ENCODE measurements around a stretch of chr1.

GRCh38 chr1:60873302-60873610 lies 209.1 kb upstream of the NFIA start:
- RRBS: no CpG with 5 or more reads among the region's 10 CpGs

GRCh38 chr1:61051918-61052549 lies 30.3 kb upstream of the NFIA start:
- RRBS: 96% methylated on average over 6 of the region's 21 CpGs

DNA sequence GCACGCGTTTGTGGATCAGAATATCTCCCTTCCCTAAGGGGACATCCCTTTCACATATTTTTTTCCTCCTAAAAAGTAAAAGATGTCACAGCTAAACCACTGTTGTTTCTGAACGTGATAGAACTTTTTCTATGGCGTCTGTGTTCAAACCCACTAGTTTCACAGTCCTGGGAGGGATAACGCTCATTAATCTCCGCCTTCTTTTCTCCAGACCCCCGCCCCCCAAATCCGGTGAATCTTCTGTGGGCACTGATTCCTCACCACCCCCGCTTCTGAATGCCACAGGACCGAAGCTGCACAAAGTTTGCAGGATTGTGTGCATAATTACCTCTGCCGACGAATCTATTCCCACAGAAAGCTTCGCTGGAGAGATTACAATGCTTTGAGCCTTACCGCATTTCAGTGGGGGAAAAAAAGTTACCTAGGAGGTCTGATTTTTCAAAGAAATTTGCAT lies 846 bp upstream of the NFIA start:
- RRBS: no CpG with 5 or more reads among the region's 14 CpGs

DNA sequence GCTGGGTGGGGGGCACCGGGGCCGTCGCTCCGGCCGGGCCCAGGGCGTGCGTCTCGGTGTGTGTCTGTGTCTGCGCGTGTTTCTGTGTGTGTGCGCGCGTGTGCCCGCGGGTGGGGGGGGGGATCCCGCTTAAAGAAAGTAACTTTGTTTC lies 392 bp downstream of the NFIA start:
- RRBS: no CpG with 5 or more reads among the region's 16 CpGs

- RRBS: no CpG with 5 or more reads among the region's 6 CpGs
These were observed 2.3 kb downstream of the NFIA start for GRCh38 chr1:61084496-61085154.

DNA sequence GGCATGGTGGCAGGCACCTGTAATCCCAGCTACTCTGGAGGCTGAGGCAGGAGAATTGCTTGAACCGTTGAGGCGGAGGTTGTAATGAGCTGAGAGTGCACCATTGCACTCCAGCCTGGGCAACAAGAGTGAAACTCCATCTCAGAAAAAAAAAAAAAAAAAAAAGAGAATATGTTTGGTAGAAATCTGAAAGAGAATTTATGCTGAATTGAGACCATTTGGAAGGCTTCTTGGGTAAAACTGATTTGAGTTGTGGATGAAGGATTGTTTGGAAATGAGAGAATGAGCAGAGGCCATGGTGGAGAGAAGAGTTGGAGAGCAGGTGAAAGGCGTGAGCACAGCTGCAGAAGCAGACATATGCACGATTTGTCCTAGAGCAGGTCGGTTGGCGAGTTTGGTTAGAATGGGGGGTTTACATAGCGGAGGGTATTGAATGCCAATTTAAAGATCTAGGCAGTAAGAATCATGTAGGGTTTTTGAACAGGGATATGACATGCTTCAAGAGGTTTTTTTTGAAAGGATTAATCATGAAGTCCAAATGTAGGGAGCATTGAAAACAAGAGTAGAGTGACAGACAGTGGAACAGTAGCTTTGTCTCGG lies 31.2 kb downstream of the NFIA start:
- RRBS: no CpG with 5 or more reads among the region's 8 CpGs

- RRBS: no CpG with 5 or more reads among the region's 3 CpGs
These were observed 40.0 kb downstream of the NFIA start for GRCh38 chr1:61122296-61122835.

DNA sequence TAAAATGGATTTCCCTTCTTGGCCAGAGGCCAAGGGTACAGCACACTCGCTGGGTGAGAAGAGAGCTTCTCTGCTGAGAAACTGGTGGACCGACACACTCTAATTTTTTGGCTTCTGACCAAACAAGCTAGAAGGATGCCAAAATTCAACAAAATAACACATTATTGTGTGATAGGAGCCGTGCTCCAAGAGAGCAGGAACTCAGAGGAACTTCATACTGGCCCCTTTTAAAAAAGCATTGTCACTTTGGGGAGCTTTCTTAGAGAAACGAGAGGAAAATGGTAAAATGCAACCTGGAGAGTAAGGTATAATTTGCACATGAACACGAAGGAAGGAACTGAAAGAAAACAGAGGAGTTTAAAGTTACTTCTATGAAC lies 102.2 kb downstream of the NFIA start:
- RRBS: no CpG with 5 or more reads among the region's 5 CpGs

GRCh38 chr1:61217326-61217937 lies 135.1 kb downstream of the NFIA start:
- RRBS: no CpG with 5 or more reads among the region's 1 CpG

DNA sequence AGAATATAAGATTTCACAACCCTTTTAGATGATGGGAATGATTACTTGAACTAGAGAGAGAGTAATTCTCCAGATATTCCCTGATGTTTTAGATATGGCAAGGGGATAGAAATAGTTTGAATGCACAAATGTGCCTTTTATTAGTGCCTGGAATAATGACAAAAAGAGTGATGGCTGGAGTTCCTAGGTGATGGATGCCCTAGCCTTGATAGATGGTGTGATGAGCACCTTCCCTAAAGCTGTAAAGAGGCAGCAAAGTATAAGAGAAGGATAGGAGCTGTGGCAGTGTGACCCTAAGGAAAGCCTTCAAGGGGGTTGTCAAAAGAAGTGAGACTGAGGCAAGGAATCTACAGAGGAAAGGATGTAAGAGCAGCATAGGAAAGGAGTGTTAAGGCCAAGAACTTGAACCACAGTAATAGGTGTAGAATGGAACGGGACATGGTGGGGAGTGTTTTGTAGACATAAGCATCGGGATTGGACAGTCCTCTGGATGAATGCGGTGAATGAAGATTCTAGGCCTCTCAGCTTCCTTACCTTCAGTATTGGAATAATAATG lies 317.5 kb downstream of the TM2D1 start:
- RRBS: no CpG with 5 or more reads among the region's 3 CpGs

DNA sequence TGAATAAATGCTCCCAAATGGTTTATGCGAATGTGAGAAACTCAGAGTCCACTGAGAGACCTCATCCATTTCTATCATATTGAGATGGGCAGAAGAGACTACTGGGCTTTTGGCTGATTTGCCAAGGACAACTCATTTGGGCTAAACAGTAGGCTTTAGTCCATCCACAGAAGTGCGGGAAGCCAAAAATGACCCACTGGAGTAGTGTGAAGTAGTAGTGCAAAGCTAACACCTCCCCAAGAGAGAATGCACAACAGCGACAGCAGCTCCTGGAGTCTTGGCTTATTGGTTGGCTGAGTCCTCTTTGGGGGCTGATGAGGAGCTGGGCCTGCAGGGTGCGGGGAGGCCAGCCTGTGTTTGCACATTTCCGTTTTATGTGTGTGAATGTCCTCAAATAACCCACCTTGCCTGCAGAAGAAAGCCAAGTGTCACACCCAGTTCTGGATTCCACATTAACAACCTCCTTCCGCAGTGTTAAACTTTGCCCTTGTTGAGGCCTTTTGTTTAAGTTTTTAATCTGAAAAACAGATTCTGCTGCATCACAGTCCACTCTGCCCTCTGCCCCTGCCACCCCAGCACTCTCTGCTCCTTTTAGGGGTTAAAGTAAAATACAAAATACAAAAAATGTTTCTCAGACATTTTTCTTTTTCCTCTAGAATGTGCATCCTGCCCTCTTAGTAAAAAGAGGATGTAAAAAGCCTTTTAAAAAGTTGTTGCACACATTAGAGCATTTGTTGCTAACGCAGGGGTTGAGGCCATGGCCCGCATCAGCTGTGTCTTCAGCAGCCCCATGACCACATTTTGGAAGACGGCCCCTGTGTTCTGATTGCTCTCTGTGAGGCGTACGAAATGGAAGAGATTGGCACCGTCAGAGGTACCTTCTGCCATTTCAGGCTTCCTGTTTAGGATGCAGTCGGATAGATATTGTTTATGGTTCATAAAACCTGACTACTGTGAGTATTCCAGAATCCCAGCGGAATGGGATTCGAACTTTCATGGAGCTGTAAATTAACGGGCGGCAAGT lies 274.4 kb downstream of the TM2D1 start:
- RRBS: no CpG with 5 or more reads among the region's 17 CpGs

DNA sequence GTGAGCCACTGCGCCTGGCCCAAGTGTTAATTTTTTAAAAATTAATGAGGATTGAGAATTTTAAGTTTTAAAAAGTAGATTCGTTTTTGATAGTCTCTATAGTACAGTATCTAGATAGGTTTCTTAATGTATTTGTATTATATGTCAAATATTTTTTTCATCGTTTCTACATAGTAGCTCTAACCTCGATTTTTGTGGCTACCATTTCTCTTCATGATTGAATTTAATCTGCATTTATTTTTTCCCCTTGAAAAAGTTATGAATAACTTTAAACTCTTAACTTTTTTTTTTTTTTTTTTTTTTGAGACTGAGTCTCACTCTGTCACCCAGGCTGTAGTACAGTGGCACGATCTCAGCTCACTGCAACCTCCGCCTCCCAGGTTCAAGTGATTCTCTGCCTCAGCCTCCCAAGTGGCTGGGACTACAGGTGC lies 33.0 kb upstream of the PGM1 start:
- RRBS: no CpG with 5 or more reads among the region's 6 CpGs

GRCh38 chr1:63810360-63811079 lies 36.7 kb downstream of the ROR1 start:
- RRBS: no CpG with 5 or more reads among the region's 6 CpGs

DNA sequence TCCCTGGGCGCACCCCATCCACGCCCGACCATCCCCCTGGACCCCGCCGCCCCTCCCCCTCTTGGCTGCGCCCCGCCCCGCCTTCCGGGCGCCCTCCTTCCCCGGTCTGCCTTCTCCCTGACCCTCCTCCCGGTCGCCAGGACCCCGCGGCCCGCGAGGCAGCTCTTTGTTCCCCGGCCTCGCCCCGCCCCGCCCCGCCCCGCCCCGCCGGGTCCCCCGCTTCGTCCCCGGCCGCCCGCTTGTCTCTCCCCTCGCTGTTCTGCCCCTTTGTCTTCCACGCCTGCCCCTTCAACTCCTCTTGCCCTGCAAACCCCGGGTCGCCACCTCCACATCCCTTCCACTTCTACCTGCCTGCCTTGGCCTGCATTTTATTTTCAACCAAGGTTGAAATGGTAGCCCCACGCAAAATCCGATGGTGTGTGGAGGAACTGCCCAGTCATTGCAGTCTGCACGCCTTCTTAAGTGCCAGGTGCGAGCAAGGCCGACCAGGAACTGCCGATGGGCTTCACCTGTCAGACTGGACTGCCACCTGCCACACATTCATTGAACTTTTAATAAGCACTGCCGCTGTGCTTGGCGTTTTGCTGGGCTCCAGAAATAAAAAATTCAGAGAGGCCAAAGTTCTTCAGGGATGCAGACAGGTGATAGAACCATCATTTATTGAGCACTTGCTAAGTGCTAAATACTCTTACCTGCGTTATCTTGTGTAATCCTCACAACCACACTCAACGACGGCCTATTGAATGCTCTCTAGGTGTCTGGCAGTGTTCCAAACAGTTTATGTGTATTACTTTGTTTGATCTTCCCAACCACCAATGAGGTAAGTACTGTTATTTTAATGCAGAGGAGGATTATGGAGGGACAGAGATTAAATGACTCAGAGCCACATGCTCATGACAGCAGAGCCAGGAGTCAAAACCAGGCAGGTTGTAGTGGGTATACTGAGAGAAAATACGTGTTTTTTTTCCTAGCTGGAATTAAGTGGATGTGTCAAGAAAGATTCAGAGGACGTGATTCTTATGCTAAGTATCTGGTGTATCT lies 36.1 kb downstream of the CACHD1 start:
- RRBS: 5% methylated on average over 8 of the region's 47 CpGs

DNA sequence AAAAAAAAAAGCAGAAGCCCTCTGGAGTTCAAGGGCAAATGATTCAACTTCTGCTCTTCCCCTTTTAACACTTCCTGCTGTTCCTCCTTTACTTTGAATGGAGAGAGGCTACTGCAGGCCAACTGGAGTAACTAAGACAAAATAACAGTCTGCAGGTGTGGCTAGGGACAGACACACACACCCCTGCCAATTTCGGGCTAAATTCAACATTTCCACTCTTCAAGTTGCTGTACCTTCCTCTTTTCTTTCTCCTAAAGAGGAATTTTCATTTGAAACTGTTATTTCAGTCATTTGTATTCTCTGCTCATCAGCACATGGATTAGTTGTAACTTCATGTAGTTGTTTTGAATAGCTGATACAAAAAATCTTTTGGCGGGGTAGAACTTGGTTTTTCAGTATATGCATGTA lies 42.5 kb downstream of the CACHD1 start:
- RRBS: no CpG with 5 or more reads among the region's 2 CpGs

DNA sequence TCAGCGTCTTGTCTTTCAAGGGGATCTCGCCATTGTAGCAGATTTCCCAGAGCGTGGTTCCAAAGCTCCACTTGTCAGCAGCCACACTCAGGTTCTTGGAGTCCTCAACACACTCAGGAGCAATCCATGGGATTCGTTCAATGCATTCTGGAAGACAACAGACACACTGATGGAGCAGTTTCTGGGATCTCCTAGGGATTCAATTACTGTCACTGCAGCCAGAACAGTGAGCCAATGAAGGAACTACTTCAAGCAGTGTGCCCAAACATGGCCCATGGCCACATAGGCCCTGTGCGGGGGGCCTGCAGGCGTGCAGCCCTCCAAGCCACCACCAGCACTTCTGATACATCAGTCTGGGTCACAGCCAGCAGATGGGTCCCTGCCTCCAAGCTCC lies 99.2 kb downstream of the RAVER2 start:
- RRBS: no CpG with 5 or more reads among the region's 6 CpGs

GRCh38 chr1:64870641-64870864 lies 95.8 kb downstream of the JAK1 start:
- RRBS: no CpG with 5 or more reads among the region's 1 CpG

GRCh38 chr1:64965466-64965869 lies 881 bp downstream of the JAK1 start:
- RRBS: 0% methylated on average over 8 of the region's 20 CpGs

- RRBS: no CpG with 5 or more reads among the region's 11 CpGs
These were observed 353 bp upstream of the JAK1 start for GRCh38 chr1:64966799-64967004.

Data from AG09319 (cell line).